ENCODE measurements around a stretch of chr10.

DNA sequence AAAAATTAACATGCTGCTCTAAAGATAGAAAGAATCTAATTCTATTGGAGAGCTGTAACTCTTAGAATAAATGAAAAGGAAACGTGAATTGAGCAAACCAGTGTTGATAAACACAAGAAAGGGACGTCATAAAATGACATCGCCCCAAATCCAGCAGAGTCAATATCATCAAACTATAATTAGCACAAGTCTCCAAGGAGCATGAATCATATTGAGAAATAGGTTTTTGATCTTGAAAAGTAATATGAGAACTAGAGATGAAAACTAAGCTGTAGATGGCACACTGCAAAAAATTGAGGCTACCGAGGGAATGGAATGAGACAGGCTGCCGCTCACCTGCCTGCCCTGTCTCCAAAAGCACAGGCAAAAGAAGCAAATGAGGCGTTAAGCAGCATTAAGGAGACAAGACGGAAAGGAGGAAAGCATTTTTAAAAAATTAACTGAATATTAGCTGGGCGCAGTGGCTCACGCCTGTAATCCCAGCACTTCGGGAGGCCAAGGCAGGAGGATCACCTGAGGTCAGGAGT, 11.6 kb upstream of the OPTN start:
- PRO-cap: no peak

DNA sequence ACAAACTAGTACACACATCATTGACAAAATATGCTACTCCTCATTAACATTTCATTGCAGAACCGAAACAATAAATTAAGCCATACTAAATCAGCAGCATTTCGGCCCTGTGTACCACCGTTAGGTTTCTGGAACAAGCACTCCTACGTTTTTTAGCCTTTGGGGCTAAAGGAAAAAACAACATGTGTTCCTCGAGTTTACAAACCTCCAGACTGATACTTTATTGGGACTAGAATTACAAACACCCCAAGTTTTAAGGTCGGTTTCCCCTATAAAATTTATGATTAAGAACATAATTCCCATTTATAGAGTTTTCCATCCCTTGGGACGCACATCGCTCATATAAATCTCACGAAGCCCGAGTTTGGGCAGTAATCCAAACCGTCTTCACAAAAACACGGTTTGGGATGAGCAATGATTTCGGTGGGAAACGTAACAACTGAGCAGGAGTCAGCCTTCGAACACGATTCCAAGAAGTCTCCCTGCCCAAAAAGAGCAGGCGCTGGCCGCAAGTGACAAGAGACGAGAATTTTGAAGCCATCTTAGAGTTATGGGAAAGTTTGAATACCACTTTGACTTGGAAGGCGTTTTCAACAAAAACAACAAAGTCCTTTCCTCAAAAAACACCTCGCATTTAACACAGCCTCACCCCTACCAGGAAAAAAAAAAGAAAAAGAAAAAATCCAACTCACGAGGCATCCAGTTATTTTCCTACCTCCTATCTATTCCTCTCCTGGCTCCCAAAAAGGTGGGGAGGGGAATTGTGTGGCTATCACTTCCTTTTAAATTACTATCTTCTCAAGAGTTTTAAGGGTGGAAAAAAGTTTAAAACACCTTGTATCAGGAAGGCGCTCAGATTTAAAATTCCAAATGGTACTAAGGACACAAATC, 1.8 kb downstream of the SEPHS1 start:
- PRO-cap: unidirectional peak, plus-strand start at position 435 of the sequence

DNA sequence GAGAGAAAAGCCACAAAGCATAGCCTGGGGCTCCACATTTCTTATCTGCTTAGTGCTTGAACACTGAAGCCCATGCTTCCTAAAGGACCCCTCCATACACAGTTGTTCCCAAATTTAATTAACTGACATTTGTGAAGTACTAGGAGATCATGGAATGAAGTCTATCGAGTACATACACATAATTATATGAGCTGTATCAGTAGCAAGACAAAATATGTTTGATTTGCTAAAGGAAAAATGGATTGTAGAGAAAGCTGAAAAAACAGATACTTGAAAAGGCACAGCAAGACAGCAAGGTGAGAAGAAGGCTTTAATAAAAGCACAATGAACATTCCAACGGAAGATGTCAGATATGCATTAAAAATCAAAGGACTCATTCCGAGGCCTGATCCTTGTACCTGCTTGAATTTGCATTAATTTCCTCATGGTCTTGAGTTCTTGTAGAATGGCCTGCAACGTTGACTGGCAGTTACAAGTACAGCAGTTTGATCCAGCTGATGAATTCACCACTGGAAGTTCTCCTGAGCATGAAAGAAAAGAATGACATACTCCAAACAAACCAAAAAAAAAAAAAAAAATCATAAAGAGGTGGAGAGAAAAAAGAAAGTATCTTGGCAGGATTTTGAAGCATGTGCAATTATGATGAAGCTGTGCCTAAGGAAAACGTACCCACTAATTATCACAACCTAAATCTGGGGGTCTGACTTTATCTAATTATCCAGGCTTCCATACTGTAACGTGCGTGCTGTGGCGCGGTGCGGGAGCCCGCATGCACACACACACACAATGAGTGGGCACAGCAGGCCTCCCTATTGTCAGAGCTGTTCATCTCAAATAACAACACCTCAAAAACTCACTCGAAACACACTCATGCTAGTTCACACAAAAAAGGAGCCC, 32.2 kb downstream of the BEND7 start:
- PRO-cap: no peak

- PRO-cap: no peak
These were observed 15.6 kb downstream of the BEND7 start for GRCh38 chr10:13513292-13513556.

GRCh38 chr10:13853794-13854284, 267.1 kb downstream of the PRPF18 start:
- PRO-cap: bidirectional peak, plus-strand start at chr10:13854106, minus-strand start at chr10:13853969

- PRO-cap: no peak
These were observed 359.1 kb downstream of the FRMD4A start for GRCh38 chr10:13971591-13971956.

DNA sequence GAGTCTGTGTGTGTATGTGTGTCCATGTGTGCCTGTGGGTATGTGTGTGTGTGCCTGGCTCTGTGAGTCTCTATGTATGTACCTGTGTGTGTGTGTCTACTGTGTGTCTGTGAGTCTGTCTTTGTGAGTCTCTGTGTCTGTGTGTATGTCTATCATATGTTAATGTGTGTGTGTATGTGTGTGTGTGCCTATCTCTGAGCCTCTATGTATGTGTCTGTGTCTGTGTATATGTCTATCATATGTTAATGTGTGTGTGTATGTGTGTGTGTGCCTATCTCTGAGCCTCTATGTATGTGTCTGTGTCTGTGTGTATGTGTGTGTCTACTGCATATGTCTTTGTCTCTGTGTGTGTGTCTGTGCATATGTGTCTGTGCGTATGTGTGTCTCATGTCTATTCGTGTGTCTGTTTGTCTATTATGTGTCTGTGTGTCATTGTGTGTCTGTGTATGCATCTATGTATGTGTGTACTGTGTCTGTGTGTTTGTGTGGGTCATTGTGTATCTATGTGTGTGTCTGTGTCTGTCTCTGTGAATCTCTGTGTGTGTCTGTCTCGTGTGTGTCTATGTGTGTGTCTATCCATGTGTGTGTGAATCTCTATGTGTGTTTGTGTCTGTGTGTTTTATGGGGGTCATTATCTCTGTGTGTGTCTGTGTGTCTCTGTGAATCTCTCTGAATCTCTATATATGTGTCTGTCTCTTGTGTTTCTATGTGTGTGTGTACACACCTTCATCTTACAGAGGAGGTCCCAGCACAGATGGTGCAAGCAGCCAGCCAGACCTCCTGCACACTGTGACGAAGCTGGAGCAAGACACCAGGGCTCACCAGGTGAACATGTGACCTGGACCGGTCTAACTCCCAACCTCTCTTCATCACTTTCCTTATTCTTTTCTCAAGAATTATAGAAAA, 355.4 kb downstream of the FRMD4A start:
- PRO-cap: no peak

- PRO-cap: bidirectional peak, plus-strand start at chr10:13990683, minus-strand start at chr10:13990467
These were observed 340.4 kb downstream of the FRMD4A start for GRCh38 chr10:13990200-13990888.

- PRO-cap: no peak
These were observed 197.6 kb upstream of the FRMD4A start for GRCh38 chr10:14528168-14528916.

- PRO-cap: no peak
These were observed 202.0 kb upstream of the FRMD4A start for GRCh38 chr10:14532471-14533391.

DNA sequence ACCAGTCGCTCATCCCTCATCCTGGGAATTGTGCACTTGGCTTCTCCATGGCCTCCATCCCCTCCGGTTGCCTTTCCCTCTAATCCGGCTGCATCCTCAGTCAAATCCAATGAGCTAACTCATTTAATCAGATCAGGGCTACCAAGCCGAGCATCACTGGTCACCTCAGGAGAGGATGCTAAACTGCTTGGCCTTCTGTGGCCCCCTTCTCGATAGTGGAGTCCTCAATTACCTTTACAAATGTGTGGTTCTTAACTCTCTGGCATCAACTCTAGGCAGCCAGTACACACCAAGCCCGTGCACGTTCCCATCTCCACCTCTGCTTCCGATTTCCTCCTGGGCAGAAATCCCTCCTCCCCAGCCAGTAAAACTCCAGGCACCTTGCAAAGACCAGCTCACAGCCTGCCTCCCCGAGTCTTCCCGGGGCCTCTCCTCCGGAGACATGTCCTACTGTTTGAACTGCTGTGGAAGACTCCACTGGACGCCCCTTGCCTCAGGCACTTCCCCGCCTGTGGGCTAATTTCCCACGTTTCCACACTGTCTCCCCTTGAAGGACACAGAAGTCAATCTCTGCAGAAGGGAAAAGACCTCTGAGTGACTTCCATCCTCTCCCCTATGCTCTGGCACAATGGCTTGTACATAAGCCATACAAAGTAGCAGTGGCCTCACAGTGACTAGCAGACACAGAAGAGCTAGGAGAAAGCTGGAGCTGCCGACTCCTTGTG, 210.6 kb upstream of the FRMD4A start:
- PRO-cap: no peak

DNA sequence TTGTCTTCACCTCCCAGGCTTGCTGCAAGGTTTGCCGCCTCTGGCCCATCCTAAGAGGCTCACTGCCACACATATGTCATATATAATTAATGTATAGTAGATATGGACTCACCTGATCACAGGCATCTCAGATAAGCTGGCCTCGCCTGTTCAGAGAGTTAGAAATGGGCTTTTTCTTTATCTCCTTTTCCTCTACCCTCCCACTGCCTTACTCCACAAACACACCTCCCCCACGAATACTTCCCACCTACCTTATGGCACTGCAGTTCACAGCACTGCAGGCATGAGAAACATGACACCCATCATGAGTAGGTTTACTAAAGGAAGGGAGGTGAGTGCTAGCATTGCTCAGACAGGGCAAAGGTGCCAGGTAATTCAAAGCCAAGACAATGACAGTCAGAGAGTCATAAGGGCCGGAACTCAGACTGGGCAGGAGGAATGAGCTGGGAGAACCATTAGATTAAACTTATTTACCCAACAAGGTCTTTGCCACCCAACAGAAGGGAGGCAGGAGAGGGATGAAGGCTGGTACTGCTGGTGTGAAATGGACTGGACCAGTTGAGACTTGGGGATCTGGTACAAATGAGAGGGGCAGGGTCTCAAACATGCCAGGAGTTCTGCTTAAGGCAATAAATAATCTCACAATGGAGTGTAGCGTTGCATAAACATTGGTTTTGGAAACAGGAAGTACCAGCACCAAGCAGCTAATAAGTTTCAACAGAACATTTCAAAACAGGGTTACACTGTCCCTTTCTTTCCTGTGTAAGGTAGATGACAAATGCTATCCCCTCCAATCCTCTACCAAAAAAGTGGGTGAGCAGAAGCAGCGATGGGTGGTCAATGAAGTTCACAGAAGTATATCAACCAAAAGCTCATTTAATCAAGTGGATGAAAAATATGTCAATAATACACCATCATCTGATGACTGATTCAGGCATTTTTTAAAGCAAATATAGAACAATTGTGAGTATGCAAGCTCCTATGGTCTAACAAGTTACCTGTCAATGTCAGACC, 220.4 kb downstream of the FAM107B start:
- PRO-cap: no peak

DNA sequence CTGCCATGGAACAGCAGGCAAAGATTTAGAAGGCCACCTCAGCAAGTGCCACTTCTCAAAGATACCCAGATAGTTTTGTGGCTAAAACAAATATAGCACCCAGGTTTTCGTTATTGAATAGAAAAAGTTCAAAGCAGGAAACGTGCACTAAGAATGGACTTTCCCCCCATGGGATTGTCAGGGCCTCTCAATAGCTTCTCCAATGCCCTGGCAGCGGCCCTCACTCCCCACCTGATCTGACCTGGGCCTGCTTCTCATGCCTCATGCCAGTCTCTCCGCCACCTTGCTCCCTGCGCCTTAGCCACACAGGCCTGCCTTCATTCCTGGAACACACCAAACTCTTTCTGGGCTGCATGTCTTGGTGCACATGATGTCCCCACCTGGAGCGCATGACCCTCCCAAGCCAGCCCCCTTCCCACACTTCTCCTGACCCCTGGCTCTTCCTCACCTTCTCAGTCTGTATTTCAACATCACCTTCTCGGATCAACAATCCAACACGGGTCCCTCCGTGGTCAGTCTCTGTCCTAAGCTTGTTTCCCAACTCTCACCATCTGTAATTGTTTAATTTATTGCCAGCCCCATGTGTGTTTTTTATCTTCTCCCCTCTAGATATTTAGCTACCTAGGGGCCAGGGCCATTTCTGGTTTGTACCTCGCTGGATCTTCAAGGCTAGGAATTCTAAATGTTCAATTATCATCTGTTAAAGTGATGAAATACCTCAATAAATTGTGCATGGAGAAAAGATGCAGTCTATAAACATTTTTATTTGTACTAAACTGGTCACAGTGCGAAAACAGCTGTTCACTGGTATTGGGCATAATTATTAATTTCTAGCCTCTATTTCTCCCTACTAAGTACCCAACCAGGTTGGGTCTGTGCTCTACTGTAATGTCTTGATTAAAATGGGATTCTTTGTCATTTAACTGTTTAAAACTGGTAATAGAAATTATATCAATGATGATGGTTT, 217.8 kb downstream of the FAM107B start:
- PRO-cap: no peak

DNA sequence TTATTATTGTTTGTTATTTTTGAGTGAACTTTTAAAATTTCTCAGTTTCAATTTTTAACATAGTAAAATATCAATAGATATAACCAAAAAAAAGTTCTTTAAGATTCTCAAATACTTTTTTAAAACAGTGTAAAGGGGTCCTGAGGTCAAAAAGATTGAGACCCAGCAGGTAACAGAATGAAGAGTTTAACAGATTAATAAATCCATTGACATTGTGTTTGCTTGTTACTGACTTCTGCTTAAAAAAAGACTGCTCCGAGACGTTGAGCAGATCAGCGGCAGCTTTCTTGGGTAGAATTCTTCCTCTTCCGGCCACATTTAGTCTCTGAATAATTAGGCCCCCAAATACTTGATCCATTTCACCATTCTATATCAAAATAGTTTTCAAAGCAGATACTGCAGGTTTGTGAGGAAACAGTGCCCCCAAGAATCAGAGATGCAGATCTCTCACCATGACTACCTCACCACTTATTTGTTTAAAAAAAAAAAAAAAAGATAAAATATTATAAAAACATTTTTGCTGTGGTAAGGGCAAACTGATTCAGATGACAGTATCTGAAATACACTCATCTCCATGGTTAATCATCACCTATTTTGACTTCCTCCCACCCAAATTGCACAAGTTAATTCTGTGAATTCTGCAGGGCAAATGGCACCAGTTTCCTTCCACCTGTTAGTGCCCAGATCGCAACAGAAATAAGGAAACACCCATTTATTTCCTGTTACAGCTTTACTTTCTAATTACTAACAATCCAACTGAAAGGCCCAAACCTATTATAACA, 210.5 kb downstream of the FAM107B start:
- PRO-cap: no peak

GRCh38 chr10:14568884-14569674, 205.6 kb downstream of the FAM107B start:
- PRO-cap: no peak

DNA sequence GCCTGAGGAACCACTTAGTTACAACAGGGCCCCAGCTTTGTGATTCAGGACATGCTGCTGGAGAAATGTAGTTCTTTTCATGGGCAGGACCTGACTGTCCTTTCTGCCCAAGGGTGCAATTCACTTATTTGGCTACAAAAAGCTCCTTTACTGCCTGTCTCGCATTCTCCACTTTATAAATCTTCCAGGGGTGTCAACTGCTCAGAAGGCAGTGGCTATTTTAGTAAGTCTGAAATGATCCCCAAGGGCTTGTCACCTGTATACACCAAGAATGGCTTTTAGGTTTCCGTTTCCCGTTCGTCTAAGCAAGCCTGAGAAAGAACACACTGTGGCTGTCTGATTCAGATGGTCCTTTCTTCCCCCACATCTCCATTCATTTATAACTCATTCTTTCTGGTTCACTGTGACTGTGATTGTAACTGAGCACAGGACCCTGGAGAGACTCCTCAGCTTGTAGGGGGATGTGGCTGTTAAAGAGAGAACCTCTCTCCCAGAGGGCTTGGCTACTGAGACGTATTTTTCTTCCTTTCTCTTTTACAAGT, 129.5 kb downstream of the FAM107B start:
- PRO-cap: no peak

DNA sequence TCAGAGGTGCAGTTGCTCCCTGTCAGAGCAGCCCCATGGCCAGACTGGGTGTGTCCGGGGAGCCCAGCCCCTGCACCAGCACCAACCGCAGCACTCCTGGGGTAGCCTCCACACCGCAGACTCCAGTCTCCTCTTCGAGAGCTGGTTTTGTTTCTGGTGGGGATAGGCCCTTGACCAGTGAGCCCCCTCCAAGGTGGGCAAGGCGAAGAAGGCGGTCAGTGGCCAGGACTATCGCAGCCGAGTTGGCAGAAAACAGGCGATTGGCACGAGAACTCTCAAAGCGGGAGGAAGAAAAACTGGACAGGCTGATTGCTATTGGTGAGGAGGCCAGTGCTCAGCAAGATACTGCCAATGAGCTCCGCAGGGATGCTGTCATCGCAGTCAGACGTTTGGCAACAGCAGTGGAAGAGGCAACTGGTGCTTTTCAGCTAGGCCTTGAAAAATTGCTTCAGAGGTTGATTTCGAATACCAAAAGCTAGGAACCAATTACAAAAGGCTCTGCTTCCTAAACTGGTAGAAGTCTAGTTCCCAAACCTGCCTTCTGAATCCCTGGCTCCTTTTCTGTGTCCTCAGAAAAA, 5.4 kb downstream of the HSPA14 start:
- PRO-cap: no peak

DNA sequence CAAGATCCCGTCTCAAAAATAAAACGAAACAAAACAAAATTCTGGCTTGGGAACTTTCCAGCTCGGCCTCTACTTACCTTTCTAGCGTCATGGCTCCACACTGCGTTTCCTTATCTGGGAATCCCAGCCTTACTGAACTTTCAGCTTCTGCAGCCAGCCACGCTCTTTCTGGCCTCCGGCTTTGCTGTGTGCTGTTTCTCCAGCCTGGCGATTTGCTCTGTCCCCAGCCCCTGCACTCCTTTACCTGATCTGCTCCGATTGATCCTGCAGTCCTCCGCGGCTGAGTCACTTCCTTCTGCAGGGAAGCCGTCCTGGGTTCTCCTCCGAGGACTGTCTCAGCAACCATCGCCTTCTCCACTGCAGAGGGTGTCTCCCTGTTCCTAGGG, 71.0 kb upstream of the FAM171A1 start:
- PRO-cap: no peak

DNA sequence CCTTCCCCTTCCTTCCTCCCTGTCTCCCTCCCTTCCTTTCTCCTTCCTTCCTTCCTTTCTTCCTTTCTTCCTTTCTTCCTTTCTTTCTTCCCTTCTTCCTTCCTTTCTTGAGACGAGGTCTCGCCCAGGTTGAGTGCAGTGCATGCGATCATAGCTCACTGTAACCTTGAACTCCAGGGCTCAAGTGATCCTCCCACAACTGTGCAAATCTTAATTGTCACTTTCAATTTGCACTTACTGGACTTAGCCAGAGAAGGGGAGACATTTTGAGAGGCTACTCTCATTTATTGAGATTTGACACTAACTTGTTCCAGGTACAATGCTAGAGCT, 157.9 kb upstream of the FAM171A1 start:
- PRO-cap: no peak

DNA sequence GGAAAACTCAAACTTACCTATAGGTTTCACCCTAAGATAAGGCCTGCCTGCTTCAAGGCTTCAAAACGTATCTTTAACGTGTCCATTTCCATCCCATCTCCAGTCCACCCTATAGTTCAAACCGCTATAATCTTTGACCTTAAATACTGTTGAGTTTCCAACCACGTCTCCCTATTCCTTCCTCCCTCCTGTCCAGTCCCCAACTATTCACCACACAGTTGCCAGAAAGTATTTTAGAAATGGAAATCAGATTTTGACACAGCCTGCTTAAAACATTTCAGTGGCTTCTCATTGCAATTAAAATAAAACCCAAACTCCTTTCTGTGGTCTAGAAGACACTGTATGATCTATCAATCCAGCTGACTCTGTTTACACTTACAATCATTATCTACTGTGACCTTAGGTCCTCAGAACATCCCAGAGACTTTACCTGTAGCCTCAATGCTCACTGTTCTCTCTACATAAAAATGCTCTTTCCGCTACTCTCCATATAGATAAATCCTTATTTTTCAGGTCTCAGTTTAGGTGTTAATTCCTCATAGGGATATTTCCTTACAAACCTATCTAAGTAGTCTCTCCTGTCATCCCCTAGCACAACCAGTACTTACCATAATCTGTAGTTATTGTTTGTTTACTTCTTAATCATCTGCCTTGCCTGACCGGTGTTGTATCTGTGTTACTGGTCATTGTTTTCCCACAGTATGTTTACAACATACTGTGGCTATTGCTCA, 8.6 kb downstream of the MINDY3 start:
- PRO-cap: no peak